Thyroid gland (tissue), 7 donors: ENCODE measurements around the gene LSMEM1.

DNA sequence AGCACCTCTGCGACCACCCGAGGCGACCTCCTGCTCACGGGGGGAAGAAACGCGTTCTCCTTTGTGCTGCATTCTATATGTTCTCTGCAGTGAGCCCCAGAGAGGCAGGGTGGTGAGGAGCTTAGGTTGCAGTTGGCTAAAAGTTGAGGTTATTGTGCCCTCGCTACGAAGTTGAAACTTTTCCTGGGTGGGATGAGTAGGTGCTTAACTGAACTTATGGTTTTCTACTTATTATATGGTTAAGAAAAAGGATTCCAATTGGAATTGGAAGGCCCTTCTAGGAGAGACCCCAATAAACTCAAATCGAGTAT, 1.1 kb downstream of the IFRD1 start:
- PRO-cap, 2 experiments = no peak in any of the 2 experiments
- RAMPAGE, long total RNA, 5 experiments = no peak in any of the 5 experiments

DNA sequence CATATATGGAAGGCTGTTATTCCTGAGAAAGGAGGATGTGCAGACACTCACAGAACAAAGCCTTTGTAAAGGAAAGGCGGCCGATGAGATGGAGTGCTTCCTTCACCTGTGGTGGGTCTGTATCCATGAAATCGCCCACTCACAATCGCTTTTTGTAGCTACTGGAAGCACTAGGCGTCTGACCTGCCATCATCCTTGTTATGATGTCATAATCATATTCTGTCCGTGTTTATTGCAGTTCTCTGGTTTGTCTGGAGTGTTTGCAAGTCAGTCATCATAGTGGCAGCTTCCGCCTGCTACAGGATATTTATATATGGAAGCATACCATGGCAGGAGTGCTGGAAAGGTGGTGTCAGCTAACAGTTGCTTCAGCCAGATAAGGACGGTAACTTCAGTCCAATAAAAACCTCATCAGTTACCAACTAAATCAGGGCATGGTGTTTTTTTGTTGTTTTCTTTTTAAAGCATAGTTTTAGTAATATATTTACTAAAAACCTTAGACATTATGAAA, at the start of gene LSMEM1:
Gene LSMEM1 (plus strand): TSS at position 394 of the 511 bp plus-strand sequence.
- PRO-cap, 2 experiments = no peak in any of the 2 experiments
- RAMPAGE, long total RNA, 5 experiments = no peak in any of the 5 experiments

DNA sequence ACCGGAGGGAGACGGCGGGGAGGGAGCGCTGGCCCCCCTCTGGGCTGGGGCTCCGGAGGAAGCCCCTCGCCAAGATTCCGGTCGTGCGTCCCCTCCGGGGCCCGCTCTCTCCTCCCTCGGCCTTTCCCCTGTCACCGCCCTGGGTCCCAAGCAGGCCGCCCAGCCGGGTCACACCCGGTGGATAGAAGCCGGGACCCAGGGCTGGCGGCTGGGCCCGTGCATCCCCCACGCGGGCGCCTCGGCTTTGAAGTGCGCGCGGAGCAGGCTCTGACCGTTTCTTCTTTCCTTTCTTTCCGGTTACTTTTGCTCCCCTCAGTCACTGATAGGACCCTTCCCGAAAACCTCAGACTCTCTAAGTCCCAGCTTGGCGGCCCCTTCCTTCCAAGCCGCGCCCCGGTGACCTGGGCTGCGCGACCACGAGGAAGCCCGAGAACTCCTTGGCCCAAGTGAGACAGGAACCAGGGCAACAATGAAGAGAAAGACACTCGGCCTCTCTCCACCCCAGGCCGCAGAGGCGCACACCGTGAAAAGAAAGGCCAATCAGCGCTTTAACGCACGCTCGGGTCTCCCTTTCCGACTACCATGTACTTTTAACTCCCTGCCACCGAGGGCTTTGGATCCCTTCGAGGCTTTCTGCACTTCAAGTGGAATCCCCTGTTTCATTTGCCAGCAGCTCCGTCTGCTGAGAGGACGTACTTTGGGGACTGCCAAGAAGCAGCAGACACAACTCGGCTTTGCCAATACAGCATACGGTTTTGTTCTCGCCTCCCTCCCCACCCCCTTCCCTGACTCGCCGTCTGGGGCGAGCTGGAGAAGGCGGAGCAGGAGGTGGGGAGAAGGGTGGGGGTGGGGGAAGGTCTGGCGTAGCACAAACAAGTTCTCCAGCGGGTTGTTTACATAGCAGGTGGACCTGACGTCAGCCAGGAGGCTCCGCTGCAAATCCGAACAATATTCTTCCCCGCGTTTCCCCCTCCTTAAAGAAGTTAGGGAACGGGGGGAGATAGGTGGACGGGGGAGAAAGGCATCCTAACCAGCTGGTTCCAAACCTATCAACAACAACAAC, 166.5 kb upstream of the PPP1R3A start:
- PRO-cap, 2 experiments = peak in 2 of 2 experiments; most common plus-strand start position 184 of the sequence (in 1); most common minus-strand start position 125 of the sequence (in 2)
- RAMPAGE, long total RNA, 5 experiments = start-site peak on the minus strand in 1 of 5 experiments, centred at position 724 of the sequence, 5 reads per replicate

- PRO-cap, 2 experiments = no peak in any of the 2 experiments
- RAMPAGE, long total RNA, 5 experiments = no peak in any of the 5 experiments
Measured at GRCh38 chr7:114120931-114121454, 202.2 kb upstream of the PPP1R3A start.

- PRO-cap, 2 experiments = peak in 1 of 2 experiments; most common plus-strand start chr7:114420000 (in 1); most common minus-strand start chr7:114419870 (in 1)
- RAMPAGE, long total RNA, 5 experiments = no peak in any of the 5 experiments
Measured at GRCh38 chr7:114419719-114420349, 5.2 kb downstream of the FOXP2 start.

- PRO-cap, 2 experiments = no peak in any of the 2 experiments
- RAMPAGE, long total RNA, 5 experiments = start-site peak on the plus strand in 1 of 5 experiments, at chr7:114662080-114662505 at its widest, 12 reads per replicate
Measured at GRCh38 chr7:114661792-114662384, 247.3 kb downstream of the FOXP2 start.

DNA sequence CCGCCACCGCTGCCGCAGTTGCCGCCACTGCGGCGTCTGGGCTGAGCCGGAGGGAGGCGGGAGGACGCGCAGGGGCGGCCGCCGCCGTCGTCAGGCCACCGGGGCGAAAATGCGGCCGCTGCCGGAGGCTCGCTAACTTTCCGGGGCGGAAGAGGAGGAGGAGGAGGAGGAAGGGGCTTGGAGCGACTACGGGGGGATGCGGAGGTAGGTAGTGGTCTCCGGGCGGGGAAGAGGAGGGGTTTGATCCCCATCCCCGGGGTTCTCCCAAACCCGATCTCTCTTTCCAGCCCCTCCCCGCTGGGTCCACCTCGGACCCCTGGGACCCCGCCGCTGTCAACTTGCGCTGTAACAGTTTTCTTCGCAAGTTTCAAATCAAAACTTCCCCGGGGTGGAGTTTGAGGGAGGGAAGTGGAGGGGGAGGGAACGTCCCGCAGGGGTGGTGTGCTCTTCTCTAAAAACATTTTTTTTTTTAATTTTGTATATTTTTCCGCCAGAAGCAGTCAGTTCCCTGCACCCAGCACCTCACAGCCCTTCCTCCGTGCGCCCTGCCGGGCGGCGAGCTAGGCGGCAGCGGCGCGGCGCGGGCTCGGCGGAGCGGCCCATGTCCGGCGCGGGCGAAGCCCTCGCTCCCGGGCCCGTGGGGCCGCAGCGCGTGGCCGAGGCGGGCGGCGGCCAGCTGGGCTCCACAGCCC, 685 bp downstream of the MDFIC start:
- PRO-cap, 2 experiments = peak in 2 of 2 experiments; most common plus-strand start position 48 of the sequence (in 2); most common minus-strand start position 38 of the sequence (in 2)
- RAMPAGE, long total RNA, 5 experiments = start-site peak on the plus strand in 1 of 5 experiments, centred at position 51 of the sequence, 258 reads per replicate

- PRO-cap, 2 experiments = no peak in any of the 2 experiments
- RAMPAGE, long total RNA, 5 experiments = no peak in any of the 5 experiments
Measured at GRCh38 chr7:116150528-116151068, 59.7 kb upstream of the TES start.

DNA sequence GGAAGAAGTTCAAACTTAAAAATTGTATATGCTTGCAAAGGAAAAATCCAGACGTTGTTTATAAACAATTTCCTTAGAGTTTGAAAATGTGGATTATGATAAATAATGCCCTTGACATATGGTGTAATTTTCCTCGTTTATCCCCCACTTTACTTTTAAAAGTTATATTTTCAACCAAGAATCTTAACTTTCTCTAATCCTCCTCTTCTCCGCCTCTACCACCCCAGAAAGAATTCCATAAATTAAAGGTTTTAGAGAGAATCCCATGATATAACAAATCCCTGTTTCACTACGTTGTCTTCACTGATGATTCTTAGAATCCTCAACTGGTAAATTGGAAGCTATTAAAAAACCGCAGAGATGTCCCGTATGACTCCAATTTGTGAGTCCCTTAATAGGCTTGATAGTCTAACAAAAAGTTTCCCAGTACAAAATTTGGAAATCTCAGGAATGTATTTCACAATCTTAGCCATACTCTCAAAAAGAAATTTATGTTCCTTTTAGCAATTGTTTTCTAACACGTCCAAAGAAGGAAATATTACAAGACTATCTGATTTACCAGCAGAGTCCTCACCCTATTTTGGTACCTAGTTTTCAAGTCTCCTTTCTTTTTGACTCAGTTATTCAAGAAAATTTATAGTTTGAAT, 2.4 kb downstream of the TES start:
- PRO-cap, 2 experiments = no peak in any of the 2 experiments
- RAMPAGE, long total RNA, 5 experiments = no peak in any of the 5 experiments

DNA sequence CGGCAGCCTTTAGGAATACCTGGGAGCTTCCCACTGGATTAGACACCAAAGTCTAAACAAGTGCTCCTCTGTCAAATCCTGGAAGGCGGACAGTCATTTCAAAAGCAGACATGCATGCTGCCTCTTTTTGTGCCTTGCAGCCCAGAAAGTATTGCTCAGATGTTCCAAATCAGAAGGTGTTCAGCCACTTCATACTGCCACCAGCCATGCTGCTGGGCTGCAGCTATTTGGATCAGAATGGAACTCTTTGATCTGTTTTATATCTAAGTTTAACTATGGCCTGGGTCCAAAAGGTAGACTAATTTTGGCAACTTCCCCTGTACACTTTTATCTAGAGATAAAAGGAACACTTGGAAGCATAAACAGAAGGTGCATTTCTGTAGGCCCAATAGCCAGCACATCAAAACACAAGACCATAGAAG, 143.3 kb upstream of the CAV2 start:
- PRO-cap, 2 experiments = peak in 1 of 2 experiments; most common minus-strand start position 234 of the sequence (in 1)
- RAMPAGE, long total RNA, 5 experiments = no peak in any of the 5 experiments

DNA sequence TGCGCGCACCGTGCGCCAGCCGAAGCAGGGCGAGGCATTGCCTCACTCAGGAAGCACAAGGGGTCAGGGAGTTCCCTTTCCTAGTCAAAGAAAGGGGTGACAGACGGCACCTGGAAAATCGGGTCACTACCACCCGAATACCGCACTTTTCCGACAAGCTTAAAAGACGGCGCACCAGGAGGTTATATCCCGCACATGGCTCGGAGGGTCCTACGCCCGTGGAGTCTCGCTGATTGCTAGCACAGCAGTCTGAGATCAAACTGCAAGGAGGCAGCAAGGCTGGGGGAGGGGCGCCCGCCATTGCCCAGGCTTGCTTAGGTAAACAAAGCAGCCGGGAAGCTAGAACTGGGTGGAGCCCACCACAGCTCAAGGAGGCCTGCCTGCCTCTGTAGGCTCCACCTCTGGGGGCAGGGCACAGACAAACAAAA, 90.5 kb upstream of the CAV2 start:
- PRO-cap, 2 experiments = no peak in any of the 2 experiments
- RAMPAGE, long total RNA, 5 experiments = no peak in any of the 5 experiments

DNA sequence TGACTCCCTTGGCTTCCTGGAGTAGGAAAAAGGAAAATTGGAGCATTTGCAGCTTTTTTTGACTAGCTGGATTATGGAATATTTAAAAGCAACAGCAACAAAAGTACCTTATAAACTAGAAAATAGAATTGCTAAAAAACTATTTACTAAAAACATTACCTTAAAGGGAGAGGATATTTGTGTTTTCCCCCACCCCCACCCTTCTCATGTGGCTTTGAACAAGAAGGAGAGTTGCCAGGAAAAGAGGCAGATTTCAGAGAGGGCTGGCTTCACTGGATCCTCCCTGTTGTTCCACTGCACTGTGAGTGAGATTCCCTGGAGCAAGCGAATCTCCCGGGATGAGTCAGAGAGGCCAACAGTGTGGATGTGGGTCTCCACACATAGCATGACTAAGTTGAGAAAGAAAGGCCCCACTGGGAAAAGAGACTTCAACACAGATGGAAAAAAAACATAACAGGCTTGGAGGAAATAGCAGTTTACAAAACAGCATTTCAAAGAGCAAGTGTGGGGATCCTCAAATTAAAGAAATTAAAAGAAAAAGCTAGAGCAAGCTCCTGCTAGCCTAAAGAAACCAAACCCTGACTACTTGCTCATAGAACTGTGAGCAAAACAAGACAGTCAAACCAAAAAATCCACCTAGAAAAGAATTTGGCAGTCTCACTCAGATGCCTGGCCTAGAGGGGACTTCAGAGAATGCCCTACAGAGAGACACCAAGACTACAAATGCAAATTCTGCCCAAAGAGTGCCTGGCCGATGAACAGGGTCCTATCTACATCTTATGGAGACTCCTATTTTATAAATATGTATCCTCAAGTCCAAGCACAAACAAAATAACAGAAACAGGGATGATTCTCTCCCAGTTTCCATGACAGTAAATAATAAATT, 3.3 kb downstream of the CAV1 start:
- PRO-cap, 2 experiments = peak in 2 of 2 experiments; most common plus-strand start position 327 of the sequence (in 2); most common minus-strand start position 296 of the sequence (in 2)
- RAMPAGE, long total RNA, 5 experiments = no peak in any of the 5 experiments

- PRO-cap, 2 experiments = no peak in any of the 2 experiments
- RAMPAGE, long total RNA, 5 experiments = no peak in any of the 5 experiments
Measured at GRCh38 chr7:116699105-116700437, 27.6 kb downstream of the MET start.

DNA sequence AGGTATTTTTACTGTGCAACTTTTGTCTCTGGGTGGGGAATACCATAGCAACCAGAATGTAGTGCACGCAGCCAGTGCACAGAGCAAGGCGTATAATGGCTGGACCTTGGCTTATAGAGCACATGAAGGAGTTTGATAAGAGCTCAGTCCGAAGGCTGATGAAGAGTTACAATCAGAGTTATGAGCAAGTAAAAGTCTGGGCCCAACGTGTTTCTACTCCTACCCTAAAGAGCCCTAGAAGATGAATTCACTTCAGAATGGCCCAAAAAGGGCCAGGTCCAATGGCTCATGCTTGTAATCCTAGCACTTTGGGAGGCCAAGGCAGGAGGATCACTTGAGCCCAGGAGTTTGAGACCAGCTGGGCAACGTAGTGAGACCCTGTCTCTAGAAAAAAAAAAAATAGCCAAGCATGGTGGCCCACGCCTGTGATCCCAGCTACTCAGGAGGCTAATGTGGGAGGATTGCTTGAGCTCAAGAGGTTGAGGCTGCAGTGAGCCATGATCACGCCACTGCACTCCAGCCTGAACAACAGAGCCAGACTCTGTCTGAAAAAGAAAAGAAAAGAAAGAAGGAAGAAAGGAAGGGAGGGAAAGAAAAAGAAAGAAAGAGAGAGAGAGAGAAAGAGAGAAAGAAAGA, 82.4 kb downstream of the MET start:
- PRO-cap, 2 experiments = no peak in any of the 2 experiments
- RAMPAGE, long total RNA, 5 experiments = no peak in any of the 5 experiments

DNA sequence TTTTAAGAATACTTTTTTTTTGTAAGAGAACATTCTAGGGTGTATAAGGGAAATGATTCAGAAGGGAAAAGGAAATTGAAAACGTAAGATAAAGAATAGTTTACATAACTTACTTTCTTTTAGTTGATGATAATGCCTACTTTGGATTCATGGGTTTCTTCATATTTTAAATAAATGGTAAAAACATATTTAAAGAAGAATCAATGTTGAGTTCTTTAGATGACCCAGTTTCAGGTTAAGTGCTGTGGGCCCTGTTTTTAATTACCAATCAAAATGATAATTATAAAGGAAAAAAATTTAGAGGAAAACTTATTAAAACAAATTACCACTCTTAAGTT, 9.8 kb downstream of the CAPZA2 start:
- PRO-cap, 2 experiments = no peak in any of the 2 experiments
- RAMPAGE, long total RNA, 5 experiments = no peak in any of the 5 experiments

- PRO-cap, 2 experiments = no peak in any of the 2 experiments
- RAMPAGE, long total RNA, 5 experiments = no peak in any of the 5 experiments
Measured at GRCh38 chr7:117156094-117156762, 166.6 kb downstream of the WNT2 start.

DNA sequence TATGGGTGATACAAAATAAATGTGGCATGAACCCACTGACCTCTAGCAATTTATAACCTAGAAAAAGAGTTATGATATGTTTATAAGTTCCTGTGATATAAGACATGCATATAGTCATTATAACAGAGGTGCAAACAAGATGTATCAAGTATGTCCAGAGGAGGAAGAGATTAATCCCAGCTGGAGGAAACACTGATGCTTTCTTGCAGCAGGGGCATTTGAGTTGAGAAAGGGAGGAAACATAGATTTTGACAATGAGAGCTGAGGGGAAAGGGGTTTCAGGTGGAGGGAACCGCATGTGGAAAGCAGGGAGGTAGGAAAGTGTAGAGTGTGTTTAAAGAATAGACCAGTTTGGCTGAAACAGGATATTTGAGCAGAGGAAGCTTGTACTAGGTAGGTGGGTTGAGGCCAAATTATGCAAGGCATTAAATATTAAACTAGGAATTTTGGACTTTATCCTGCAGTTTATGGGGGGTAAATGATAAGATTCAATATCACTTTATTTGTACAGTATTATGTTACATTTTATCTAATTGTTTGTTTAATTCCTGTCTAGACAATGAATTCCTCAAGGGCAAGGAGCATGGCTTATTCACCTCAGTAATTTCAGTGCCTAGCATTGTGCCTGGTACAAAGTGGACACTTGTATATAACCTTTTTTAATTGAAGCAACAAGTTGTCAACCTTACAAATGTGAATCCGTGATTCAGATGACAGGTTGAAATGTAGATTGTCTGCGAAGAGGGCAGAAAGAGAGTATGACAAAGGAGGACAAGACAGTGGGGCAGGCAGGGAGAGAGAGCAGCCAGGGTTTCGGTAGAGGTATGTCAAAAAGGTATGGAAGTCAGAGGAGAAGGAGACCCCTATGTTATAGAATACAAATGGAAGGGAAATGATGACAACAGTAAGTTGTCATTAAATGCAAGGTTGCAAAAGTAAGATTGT, 125.9 kb downstream of the CFTR start:
- PRO-cap, 2 experiments = no peak in any of the 2 experiments
- RAMPAGE, long total RNA, 5 experiments = no peak in any of the 5 experiments

GRCh38 chr7:117682834-117683675, 190.2 kb downstream of the CTTNBP2 start:
- PRO-cap, 2 experiments = no peak in any of the 2 experiments
- RAMPAGE, long total RNA, 5 experiments = no peak in any of the 5 experiments

DNA sequence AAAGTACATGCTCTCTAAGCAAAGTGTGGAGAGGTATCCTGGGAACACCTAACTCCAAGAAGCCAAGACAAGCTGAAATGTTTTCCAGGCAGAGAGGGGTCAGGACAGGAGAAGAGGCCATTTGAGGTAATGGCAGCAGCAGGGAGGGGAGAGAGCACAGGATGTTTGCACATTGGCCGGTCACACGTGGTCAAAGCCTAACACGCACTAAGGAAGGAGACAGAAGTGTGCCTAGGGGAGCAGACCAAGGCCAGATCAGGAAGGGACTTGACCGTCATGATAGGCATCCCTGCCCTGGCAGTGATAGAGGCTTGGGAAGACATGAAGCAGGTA, 101.5 kb downstream of the CTTNBP2 start:
- PRO-cap, 2 experiments = peak in 1 of 2 experiments; most common plus-strand start position 222 of the sequence (in 1)
- RAMPAGE, long total RNA, 5 experiments = no peak in any of the 5 experiments

- PRO-cap, 2 experiments = no peak in any of the 2 experiments
- RAMPAGE, long total RNA, 5 experiments = no peak in any of the 5 experiments
Measured at GRCh38 chr7:118858398-118859400, 634.2 kb downstream of the ANKRD7 start.